Measurements from ENCODE around the genes KLF2, CPAMD8, USE1 and BABAM1.

GRCh38 chr19:16324221-16325191, at the start of gene KLF2:
KLF2 (plus strand) TSS chr19:16324826.
- PRO-cap, 3 experiments = peak in 3 of 3 experiments; most common plus-strand start chr19:16324826 (in 3); most common minus-strand start chr19:16324669 (in 2)

DNA sequence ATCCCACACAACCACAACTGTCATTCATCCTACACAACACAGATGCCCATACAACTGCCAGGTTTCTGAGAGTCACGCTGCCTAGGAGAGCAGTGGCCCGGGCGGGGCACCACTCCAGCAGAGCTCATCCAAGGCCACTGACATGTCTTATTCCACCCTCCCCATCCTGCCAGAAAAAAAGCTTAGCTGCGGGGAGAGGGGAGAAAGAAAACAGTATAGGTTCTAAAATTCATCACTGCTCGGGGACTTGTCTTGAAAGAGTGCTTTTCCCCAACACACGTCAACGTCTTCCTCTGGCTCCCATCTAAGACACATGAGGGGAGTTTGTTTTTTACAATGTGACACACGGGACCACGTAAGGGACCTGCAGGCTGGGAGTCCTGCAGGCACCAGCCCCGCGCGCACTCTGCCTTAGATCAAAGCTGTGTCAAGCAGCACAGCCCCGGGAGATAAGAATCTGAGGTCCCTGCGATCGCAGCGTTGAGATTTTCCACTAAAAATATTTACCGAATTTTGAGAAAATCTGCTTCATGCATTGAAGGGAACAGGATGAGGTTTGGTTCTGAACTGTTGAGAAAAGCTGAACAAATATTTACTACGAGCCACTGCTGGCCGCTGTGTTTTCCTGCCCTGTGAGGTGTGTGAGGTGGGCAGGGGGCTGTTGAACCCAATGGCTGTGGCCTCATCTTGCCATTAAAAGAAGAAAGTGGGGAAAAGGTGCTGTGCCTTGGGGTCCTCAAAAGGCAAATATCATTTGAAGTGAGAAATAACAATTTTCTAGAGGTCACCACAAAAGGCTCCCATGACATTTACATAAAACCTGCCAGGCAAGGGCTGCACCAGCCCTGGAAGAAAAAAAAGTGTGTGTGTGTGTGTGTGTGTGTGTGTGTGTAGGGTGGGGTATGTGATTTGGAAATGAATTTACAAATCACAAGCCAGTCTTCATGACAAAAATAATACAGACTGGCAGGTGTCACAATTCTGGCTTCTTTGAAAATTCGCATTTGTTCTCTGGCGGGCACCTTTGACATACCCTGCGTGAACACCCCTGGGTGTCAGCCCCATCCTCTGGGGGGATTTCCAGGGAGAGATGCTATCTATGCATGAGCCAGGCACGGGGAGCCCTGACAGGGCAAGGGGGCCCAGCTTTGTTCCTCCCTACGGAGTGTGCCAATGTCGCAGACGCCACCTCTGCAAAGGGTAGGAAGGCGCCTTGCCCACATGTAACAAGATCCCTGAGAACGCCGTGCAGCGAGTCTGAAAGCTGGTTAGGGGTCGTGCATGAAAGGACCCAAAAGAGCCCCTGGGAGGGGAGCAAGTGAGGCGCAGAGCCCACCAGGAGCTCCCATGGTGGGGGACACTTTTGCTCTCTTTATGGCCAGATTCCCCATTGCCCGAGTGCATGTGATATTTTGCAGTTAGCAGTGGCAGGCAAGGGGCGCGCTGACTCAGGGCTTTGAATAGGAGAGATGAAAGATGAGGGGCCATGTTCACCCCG, 44.7 kb downstream of the KLF2 start:
- PRO-cap, 3 experiments = peak in 3 of 3 experiments; most common minus-strand start position 408 of the sequence (in 3)

- PRO-cap, 3 experiments = no peak in any of the 3 experiments
These were observed 57.4 kb downstream of the KLF2 start for GRCh38 chr19:16381859-16382568.

DNA sequence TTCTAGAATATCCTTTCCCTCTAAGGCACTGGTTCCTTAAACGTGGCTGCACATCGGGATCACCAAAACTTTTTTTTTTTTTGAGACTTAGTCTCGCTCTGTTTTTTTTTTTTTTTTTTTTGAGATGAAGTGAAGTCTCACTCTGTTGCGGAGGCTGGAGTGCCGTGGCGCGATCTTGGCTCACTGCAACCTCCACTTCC, 9.5 kb upstream of the EPS15L1 start:
- PRO-cap, 3 experiments = no peak in any of the 3 experiments

- PRO-cap, 3 experiments = no peak in any of the 3 experiments
These were observed 9.0 kb upstream of the SLC35E1 start for GRCh38 chr19:16580816-16581987.

- PRO-cap, 3 experiments = no peak in any of the 3 experiments
These were observed 3.9 kb downstream of the MED26 start for GRCh38 chr19:16624069-16624615.

GRCh38 chr19:16661573-16662298, 797 bp downstream of the TMEM38A start:
- PRO-cap, 3 experiments = no peak in any of the 3 experiments

DNA sequence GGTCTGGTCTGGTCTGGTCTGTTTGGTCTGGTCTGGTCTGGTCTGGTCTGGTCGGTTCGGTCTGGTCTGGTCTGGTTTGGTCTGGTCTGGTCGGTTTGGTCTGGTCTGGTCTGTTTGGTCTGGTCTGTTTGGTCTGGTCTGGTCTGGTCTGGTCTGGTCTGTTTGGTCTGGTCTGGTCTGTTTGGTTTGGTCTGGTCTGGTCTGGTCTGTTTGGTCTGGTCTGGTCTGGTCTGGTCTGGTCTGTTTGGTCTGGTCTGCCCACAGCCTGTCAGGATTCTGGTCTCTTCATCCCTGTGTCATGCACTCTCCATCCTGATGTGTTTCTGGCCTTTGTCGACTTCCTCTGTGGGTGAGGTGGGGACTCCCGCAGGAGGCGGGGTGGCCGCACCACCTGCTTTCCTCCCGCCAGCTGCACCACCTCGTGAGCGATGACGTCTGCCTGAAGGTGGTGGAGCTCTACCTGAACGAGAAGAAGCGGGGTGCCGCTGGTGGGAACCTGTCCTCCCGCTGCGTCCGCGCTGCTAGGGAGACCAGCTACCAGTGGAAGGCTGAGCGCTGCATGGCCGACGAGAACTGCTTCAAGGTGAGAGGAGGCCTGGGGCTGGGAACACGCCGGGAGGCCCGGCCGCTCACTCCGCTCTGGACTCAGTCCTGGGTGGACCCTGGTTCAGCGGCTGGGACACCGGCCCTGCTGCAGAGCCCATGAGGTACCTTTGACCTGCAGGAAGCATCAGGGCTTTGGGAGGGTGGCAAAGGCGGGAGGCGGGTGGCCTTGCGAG, 13.0 kb upstream of the F2RL3 start:
- PRO-cap, 3 experiments = no peak in any of the 3 experiments

- PRO-cap, 3 experiments = peak in 2 of 3 experiments; most common plus-strand start chr19:16886755 (in 1); most common minus-strand start chr19:16886529 (in 1)
These were observed 2.5 kb upstream of the F2RL3 start for GRCh38 chr19:16886109-16886926.

DNA sequence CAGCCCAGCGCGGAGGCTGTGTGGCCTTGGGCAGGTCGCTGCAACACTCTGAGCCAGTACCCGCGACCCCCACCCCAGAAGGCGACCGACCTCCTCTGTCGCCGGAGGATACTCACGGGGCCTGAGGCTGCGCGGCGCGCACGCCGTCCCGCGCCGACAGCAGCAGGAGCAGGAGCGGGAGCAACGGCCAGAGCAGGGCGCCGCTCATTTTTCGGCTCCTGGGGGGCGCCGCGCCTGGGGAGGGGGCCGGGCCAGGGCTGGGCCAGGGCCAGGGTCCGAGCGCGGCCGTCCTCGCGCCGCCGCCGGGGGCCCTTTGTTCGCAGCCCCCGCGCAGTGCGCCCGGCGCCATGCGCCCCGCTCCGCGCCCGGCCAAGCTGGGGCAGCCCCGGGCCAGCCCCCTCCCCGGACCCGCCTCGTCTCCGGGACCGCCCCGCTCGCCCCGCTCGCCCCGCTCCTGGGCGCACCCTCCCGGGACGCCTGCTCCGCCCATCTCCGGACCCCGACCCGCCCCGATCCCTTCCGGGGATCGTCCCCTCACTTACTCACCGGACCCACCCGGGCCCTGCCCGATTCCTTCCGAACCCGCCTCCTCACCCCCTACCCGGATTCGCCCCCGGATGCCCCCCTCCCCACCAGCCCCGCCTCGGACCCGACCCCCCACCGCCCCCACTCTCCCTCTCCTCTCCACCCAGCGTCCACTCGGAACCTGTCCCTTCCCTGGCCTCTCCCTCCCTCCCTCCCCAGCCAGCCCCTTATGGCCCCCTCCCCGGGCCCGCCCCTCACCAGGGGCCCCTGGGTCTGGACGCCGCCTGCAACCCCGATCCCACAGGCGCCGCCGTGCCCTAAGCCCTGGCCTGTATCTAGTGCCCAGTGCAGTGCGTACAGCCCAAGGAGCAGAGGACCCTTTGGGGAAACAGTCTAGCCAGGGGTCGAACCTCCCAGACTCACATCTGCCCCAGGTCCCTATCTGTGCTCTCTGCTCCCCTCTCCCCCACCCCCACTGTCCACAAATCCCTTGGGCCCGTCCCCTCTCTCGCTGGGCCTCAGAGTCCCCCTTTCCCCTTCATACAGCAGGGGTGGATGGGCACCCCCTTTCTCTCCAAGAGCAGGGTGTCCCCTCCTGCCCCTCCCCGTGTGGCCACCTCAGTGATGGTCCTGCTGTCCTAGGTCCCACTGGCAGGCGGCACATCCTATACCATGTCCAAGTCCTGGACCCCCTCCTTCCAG, at the start of gene CPAMD8:
TSS of gene CPAMD8 (minus strand) at position 376 of the 1,227 bp plus-strand sequence.
- PRO-cap, 3 experiments = peak in 1 of 3 experiments; most common minus-strand start position 367 of the sequence (in 1)

DNA sequence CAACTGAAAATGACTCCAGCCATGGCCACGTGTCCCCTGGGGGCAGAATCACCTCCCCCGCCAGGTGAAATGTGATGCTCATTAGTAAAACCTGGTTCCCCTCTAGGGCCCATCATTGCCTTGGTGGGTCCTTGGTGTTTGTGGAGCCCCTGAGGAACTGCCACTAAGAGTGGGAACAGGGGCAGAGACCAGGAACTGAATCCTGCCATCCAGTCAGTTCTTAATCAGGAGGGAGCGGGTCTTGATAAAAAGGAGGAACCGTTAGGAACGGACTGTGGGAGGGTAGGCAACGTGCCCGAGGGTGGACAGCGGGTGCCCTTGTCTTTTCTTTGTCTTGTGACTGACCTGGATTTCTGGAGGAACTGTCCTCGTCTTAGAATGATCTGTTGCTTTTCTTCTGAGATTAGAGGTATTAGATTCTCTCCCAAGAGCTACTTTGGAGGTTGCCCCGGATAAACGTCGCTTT, 3.5 kb downstream of the MYO9B start:
- PRO-cap, 3 experiments = no peak in any of the 3 experiments

DNA sequence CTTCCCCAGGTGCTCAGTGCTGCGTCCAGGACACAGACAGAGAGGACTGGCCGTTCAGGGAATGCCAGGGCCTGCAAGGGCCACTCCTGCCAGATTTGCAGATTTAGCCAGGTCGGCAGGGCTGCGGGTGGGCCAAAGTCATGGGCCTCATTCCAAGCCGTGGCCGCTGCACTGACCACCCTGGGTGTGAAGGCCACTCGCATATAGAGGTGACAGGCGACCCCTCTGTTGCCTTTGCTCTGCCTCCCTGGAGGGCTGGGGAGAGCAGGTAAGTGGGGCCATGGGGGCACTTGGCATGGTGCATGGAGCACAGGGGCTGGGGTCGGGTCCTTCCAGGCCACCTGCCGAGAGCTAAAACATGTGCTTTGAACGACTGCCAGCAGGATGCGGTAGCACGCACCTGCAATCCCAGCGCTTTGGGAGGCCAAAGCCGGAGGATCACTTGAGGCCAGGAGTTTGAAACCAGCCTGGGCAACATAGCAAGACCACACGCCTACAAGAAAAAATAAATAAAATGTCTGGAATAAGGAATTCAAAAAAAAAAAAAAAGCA, 37.1 kb upstream of the USE1 start:
- PRO-cap, 3 experiments = no peak in any of the 3 experiments

DNA sequence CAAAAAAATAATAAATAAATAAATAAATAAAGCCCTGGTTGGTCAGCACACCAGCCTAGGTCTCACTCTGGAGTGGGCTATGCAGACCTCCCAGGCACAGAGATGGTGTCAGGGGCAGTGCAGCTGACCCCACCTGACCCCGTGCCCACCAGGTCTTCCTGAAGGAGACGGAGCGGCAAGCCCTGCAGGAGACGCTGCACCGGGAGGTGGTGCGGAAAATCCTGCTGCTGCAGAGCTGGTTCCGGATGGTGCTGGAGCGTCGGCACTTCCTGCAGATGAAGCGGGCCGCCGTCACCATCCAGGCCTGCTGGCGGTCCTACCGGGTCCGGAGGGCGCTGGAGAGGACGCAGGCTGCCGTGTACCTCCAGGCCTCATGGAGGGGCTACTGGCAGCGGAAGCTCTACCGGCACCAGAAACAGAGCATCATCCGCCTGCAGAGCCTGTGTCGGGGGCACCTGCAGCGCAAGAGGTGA, 22.5 kb upstream of the USE1 start:
- PRO-cap, 3 experiments = no peak in any of the 3 experiments

DNA sequence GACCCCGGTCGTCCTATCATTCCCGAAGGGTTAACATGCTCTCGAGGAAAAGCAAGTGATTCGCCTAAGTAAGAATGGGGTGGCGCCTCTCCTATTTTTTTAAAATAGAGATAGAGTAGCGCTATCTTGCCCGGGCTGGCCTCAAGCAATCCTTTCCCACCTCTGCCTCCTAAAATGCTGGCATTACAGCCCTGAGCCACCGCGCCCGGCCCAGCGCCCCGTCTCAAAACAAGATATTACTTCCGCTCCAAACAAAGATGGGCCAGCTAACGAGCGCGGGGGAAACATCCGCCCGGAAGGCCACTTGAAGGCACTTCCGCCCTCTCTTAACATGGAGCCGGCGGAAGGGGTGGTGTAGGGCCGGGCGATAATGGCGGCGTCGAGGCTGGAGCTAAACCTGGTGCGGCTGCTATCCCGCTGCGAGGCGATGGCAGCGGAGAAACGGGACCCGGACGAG, at the start of gene USE1:
TSS of gene USE1 (plus strand) at position 322 of the 457 bp plus-strand sequence.
- PRO-cap, 3 experiments = peak in 3 of 3 experiments; most common plus-strand start position 357 of the sequence (in 2); most common minus-strand start position 235 of the sequence (in 2)

GRCh38 chr19:17246954-17247138, 1.1 kb upstream of the NR2F6 start:
- PRO-cap, 3 experiments = no peak in any of the 3 experiments

DNA sequence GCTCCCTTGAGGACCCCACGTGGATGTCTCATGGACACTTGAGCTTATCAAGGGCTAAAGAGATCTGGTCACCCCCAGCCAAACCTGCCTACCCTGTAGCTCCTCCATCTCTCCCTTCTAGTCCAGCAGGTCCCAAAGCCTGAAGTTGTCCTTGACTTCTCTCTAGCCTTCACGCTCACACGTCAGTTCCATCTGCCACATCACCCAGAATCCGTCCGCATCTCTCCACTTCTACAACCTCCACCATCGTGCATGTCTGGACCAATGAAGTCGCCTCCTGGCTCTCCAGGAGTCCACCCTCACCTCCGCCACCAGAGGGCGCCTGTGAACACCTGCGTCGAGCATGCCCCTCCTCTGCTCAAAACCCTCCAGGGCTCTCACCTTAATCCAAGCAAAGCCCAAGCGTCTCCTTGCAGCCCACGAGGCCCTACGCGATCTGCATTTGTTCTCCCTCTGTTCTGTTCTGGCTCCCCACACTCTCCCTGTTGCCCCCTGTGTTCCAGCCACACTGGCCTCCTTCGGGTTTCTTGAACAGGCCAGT, 3.7 kb downstream of the USHBP1 start:
- PRO-cap, 3 experiments = no peak in any of the 3 experiments

DNA sequence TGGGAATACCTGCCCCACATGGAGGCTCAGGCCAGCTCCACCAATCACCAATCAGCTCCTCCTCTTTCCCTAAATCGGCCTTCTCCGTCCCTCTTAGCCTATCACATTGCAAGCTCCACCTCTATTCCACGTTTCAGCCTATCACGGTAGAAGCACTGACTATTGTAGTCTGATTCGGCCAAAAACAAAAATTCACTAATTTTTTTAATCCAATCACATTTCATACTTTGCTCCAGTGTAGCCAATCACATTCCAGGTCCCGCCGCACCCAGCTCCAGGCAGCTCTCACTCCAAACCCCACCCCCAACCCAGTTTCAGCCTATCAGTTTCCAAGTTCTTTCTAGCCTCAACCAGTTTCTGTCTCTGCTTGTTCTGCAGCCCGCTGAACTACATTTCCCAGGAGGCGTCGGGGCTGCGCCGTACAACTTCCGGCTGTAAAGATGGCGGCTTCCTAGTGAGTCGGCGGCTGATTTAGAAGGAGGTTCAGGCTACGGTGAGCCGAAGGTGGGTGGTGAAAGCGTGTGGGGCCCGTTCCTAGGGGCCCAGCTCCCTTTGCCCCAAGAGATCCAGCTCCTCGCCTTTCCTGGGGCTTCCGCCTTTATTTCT, at the start of gene BABAM1:
TSS of gene BABAM1 (plus strand) at position 420 of the 606 bp plus-strand sequence.
- PRO-cap, 3 experiments = peak in 3 of 3 experiments; most common plus-strand start position 420 of the sequence (in 1)

DNA sequence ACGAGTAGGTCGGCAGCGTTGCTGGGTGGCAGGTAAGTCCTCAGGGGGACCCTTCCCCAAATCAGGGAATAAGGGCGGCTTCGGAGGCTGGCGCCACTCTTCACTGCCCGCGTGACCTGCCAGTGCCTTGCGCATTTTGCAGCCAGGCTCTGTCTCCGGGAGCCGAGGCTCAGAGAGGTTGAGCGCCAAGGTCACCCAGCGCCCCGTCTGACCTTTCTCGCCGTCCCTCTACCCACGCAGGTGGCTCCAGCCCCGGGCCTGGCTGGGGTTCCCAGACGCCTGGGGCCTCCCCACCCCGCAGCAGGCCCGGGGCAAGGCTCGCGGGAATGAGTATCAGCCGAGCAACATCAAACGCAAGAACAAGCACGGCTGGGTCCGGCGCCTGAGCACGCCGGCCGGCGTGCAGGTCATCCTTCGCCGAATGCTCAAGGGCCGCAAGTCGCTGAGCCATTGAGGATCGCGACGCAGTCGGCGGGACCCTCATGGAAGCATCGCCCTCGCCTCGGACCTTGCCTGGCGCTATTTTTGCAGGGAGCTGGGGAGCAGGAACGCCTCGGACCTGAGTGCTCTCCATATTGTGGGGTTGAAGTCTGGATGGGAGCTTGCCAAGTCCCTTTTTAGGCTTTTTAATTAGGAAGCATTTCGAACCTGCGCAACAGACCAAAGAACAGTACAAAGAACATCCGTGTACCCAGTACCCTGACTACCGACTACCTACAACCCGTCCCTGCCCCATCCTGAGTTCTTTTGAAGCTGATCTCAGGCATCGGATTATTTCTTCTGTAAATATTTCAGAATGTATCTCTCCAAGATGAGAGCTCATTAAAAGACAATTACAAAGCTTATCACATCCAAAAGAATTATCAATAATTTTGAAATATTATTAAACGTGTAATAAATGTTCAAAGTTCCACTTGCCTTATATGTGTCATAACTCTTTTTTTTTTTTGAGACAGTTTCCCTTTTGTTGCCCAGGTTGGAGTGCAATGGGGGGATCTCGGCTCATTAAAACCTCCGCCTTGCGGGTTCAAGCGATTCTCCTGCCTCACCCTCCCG, 582 bp downstream of the MRPL34 start:
- PRO-cap, 3 experiments = peak in 2 of 3 experiments; most common plus-strand start position 103 of the sequence (in 1)

GRCh38 chr19:17310051-17310936, 931 bp downstream of the DDA1 start:
- PRO-cap, 3 experiments = no peak in any of the 3 experiments

- PRO-cap, 3 experiments = no peak in any of the 3 experiments
These were observed 11.4 kb downstream of the ANO8 start for GRCh38 chr19:17323090-17323882.

Measured in Metastatic Breast Carcinoma in the Ovary (tissue), 3 donors.